SJCRH30 (cell line): ENCODE data around the genes CD5 and TKFC.

DNA sequence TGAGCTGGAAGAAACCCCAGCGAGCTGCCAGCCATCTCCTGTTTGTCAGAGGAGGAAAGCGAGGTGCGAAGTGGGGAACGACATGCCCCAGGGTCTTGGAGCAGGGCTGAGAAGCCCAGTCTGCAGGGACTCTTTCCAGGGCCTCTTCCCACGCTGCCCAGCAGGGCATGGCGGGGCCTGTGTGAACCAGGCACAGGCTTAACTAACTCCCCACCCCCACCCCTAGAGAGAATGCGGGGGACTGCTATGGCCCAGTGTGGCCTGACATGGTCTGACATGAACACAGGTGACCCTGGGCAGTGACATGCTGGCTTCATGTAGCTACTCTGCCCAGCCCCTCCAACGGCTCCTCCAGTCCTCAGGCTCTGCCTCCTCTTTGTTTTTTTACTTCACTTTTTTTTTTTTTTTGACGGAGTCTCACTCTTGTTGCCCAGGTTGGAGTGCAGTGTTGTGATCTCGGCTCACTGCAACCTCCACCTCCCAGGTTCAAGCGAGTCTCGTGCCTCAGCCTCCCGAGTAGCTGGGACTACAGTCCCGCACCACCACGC is 11.3 kb downstream of the CD6 start:
- RAMPAGE, long total RNA, result no peak

GRCh38 chr11:61041926-61042600 is 60.2 kb upstream of the CD5 start:
- RAMPAGE, long total RNA, result no peak

- RAMPAGE, long total RNA, result no peak
Measured at GRCh38 chr11:61083178-61083523, 19.1 kb upstream of the CD5 start.

DNA sequence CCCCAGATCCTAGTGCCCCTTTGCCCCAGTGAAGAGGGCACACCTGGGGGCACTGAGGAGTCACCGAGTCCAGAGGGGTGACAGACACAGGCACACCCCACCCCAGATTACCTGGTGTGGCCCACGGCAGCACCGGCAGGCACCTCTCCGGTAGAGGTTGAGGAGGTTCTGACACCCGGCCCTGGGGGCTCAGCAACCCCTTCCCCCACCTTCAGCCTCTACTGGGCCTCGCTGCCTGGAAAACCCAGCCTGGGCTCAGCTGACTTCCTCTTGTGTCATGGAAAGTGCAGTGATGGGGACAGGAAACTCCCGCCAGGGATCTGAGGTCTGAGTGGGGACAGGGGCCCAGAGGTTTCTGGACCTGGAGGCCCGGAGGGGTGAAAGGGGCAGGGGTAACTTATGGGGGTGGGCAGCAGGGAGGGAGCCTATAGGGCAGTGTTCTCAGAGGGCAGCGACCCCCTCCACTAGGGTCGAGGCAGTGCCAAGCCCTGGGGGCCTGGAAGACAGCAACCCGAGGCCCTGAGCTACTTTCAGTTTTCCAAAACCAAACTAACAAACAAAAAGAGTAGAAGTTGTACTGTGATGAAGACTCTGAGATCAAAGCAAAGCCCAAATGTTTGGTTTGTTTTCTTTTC is 10.0 kb upstream of the CD5 start:
- RAMPAGE, long total RNA, result no peak

DNA sequence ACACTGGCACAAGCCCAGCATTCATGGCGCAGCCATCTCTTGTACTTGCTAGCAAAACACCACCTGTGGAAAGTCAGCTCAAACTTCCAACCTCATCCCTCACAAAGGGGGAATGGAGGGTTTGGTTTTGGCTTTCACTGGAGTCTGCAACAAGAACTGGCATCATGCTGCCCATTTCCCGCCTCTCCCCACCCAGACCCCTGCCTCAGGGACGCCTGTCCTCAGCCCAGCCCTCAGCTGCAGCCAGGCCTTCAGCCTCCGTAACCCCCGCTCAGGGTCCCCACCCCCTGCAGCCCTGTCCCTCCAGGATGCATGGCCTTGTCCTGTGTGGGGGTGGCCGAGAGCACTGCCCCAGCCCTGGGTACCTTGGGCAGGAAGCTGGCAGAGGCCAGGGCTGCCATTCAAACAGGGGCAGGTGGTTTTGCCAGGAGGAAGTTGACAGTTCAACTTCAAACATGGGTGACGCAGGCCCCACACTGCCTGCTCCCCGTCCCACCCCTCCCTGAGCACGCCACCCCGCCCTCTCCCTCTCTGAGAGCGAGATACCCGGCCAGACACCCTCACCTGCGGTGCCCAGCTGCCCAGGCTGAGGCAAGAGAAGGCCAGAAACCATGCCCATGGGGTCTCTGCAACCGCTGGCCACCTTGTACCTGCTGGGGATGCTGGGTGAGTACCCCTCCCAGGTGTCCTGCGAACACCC is at the start of gene CD5:
Gene CD5, plus strand, starts transcription at position 540 of the 700 bp plus-strand sequence.
- RAMPAGE, long total RNA, result no peak

DNA sequence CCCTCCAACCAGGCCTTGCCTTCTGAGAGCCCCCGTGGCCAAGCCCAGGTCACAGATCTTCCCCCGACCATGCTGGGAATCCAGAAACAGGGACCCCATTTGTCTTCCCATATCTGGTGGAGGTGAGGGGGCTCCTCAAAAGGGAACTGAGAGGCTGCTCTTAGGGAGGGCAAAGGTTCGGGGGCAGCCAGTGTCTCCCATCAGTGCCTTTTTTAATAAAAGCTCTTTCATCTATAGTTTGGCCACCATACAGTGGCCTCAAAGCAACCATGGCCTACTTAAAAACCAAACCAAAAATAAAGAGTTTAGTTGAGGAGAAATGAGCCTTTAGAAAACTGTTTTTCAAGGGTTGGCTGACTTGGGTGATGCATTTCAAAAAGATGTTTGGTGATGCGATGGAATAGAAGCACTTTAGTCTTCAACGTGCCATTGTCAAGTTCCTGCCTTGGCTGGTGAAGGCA is 25.3 kb downstream of the CD5 start:
- RAMPAGE, long total RNA, result no peak

GRCh38 chr11:61138331-61139068 is 22.7 kb downstream of the VPS37C start:
- RAMPAGE, long total RNA, result no peak

- RAMPAGE, long total RNA, result no peak
Measured at GRCh38 chr11:61150698-61151430, 10.4 kb downstream of the VPS37C start.

DNA sequence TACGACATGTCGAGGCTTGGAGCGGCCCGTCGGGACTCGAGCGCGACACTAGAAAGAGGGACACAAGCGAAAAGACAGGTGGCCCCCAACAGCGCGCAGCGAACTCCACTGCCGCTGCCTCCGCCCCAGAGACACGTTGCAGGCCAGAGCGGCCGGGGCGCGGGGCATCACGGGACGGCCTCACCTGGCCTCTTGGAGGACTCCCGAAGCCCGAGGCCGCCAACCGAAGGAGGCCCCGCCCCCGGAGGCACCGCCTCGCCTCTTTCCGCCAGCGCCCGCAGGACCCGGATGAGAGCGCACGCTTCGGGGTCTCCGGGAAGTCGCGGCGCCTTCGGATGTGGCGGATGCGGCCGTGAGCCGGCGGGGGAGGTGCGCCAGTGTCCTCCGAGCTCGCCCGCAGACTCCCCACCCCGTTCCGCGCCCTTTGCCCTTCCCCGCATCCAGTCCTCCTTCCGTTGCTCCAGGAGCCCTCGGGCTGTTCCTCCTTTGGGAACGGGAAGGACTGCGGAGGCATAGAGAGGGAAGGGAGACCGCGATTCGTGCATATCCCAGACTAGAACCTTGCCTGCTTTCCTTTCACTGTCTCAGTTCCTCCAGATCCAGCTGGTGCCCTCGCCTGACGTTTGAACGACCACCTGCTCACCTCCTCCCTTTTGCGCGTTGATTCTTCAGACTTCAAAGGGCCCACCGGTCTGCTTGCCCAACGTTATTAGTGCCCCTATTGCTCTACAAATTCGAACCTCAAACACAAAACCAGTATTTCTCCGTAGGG is at the start of gene TKFC:
Gene TKFC, plus strand, starts transcription at position 268 of the 772 bp plus-strand sequence.
- RAMPAGE, long total RNA, result start-site peak on the minus strand centred at position 110 of the sequence, 52 bp wide, 731 and 78 reads in 2 replicates

- RAMPAGE, long total RNA, result no peak
Measured at GRCh38 chr11:61352123-61352584, 9.5 kb downstream of the CYB561A3 start.

GRCh38 chr11:61453501-61453963 is 23.6 kb downstream of the SDHAF2 start:
- RAMPAGE, long total RNA, result no peak

DNA sequence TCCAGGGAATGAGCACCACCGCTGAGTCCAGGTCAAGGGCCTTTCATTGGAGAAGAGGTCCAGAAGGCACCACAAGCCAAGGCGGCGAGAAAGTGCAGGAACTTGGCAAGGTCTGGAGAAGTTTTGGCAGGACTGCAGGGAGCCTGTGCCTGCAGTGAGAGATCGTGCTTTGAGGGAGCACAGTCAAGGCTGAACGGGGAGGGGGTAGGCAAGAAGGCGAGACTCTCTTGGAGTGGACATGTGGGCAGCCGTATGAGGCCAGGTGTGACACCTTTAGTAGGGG is 30.4 kb downstream of the LRRC10B start:
- RAMPAGE, long total RNA, result no peak

- RAMPAGE, long total RNA, result no peak
Measured at GRCh38 chr11:61553605-61554071, 27.2 kb downstream of the SYT7 start.

DNA sequence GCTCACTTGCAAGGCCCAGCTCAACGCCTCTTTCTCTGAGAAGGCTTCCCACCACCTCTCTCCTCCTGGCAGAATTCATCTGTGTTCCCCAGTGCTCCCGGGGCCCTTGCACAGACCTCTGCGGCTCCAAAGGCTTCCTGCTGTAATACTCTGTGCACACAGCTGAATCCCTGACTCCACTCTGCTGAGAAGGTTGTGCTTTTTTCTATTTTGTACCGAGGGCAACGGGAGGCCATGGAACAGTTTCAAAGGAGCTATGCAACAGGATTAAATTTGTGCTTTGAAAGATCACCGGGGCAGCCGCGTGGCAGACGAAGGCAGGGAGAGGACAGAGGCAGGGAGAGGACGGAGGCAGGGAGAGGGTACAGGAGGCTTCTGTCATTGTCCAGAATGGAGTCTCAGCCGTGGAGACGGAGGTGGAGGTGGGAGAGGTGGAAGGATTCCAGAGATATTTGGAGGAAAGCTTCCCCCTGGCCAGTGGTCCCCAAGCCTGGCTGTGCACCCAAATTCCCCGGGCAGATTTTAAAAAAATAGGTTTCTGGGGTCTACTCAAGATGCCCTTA is 49.3 kb upstream of the SYT7 start:
- RAMPAGE, long total RNA, result no peak

DNA sequence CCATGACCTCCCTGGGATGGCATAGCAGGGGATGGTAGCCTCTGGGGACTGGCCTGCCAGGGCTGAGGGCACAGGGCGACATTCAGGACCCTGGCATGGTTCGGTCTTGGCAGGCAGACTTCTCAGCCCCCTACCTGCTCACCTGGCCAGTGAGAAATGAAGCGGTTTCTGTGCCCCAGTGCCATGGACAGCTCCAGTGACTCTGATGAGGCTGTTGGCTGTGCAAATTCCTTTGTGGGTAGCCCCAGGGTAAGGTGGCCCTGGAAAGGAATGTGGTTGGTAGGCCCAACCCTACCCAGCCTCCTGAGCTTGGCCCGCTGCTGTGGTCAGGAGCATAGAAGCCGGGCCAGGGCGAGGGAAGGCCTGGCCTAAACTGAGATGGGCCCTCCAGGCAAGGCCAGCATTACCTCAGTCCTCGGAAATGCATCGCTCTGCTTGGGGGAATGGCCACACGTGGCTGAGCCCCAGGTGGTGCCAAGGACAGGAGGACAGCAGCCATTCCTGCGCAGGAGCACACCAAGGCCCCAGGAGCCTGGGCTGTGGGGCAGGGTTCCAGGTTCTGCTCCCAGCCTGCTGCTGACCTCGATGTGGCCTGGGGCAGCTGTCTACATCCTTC is 16.9 kb downstream of the DAGLA start:
- RAMPAGE, long total RNA, result no peak

GRCh38 chr11:61745500-61746200 is 6.8 kb upstream of the MYRF start:
- RAMPAGE, long total RNA, result no peak

DNA sequence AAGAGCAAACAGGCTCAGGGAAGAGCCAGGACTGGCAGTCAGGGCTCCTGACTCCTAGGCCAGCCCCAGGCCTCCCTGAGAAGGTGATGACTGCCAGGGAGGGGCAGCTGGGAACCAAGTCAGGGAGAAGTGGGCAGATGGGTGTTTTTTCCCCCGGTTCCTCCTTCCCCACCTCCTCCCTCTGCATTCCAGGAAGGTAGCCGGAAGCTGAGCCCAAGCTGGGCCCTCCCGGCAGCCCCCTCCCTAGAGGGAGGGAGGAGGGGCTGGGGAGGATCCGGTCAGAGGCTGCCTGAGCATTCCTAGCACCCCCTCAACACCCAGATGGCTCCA is 19.6 kb downstream of the MYRF start:
- RAMPAGE, long total RNA, result no peak

DNA sequence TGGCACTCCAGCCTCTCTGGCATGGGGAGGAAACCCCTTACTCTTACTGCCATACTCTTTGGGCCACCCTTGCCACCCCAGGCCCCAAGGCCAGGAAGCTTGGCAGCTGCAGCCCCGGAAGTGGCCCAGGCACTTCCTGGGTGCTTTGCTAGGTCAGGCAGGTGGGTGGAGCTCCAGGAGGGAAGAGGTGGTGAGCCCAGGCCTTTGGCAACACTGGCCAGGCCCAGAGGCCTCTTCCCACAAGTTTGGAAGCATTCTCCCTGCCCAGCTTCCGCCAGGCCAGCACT is 19.8 kb downstream of the TMEM258 start:
- RAMPAGE, long total RNA, result no peak

DNA sequence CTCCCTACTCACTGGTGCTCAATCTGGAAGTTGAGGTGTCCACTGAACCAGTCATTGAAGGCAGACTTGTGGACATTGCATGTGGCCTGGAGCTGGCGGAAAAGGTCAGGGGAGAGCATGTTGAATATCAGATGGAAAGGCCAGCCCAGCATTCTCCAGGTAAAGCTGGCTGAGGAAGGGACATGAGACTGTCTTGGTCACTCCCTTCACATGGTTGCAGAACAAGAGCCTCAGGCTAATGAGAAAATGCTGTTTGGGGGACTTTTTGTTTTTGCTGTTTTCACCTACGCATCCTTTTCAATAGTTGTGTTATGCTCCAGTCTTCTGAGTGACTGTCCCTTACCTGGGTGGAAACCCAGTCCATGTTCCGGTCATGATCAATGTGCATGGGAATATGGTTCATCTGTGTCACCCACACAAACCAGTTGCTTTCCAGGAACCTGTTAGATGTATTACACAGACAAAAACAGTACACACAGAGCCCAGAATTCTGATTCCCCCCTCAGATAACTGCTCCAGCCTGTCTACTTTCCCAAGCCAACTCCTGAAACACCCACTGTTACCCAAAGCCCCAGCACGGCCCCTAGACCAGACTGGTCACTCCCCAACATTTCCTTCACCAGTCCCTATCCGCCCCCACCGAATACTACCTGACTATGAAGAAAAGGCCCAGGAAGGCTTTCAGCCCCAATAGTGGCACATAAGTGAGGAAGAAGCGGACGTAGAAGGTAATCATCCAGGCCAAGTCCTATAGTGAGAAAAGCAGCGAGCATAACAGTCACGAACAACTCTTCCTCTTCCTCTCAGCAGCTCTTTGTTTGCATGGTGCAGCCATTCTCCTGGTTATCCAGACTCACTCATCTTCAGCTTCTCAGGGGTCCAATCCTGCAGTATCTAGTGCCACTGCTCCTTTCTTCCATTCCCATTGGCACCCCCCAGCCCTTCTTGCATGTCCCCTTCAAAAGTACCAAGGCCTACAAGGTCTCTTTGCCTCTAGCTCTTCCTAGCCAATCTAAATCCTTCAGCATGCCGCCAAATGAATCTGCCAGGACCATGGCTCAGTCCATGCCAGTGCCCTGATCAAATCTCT is 10.7 kb downstream of the FEN1 start:
- RAMPAGE, long total RNA, result no peak

GRCh38 chr11:61804111-61804828 is 11.6 kb downstream of the FEN1 start:
- RAMPAGE, long total RNA, result no peak